Pulmonary lymph node (tissue), 1 donor: Measurements from ENCODE around the genes FIBP, GAL3ST3 and RIN1.

DNA sequence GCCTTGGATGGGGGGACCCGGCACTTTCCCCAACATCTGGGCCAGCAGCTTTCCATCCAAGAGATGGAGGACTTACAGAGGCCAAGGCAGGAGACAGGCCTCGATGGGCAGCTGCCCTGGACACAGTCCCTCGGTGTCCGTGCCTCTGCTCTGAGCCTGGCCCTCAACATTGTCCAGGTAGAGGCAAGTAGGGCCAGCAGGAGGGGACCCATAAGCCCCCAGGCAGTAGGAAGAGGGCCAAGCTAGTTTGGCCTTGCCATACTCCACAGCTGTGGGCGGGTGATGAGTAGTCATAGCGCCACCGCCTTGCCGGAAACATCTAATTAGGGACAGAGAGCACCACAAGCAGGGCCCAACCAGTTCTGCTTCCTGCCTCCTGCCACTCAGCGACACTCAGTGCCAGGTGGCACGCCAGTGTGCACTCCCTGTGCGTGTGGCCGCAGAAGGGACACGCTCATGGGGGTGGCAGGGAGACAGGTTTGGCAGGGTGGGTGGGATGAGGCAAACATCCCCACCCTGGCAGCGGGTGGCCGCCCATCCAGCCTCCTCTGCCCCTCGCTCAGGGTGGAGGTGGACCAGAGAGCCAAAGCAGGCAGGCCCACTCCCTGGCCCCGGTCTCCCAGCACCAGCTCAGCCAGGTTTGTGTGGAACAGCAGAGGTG lies 4.8 kb downstream of the OVOL1 start:
- PRO-cap: unidirectional peak, plus-strand start at position 359 of the sequence; unidirectional peak, plus-strand start at position 389 of the sequence

DNA sequence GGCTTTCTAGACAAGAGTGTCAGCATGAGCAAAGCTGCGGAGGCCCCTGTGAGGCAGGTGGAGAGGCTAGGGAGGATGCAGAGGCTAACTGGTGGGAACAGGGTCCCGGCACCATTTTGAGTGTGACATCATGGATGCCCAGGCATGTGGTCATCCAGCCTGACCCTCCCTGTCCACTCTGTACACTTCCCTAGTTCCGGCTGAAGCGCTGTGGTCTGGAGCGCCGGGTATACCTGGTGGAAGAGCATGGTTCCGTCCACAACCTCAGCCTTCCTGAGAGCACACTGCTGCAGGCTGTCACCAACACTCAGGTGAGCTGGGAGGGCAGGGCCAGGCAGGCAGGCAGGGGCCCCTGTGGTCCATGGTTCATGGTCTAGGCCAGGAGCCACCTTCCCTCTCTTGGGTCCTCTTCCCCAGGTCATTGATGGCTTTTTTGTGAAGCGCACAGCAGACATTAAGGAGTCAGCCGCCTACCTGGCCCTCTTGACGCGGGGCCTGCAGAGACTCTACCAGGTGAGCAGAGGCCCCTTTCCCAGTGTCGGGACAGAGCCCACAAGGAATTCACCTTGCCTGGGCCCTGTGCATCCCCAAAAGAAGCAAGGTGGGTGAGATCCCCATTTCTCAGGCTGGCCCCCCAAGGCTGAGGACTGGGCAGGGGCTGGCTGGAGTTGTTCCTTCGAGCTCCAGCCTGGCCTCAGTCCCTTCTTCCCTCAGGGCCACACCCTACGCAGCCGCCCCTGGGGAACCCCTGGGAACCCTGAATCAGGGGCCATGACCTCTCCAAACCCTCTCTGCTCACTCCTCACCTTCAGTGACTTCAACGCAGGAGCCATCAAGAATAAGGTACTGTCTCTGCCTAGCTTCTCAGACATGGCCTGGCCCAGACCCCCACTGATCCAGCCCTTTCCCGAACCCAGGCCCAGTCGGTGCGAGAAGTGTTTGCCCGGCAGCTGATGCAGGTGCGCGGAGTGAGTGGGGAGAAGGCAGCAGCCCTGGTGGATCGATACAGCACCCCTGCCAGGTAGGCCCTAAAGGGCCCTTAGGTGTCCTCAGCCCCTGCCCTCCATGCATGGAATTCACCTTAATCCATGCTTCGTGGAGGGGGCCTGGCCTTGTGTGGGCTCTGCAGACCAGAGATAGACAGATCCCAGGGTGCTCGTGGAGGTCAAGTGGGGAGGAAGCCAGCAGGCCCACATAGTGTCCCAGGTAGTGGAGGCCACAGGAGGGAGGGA lies 4.5 kb downstream of the MUS81 start:
- PRO-cap: no peak

DNA sequence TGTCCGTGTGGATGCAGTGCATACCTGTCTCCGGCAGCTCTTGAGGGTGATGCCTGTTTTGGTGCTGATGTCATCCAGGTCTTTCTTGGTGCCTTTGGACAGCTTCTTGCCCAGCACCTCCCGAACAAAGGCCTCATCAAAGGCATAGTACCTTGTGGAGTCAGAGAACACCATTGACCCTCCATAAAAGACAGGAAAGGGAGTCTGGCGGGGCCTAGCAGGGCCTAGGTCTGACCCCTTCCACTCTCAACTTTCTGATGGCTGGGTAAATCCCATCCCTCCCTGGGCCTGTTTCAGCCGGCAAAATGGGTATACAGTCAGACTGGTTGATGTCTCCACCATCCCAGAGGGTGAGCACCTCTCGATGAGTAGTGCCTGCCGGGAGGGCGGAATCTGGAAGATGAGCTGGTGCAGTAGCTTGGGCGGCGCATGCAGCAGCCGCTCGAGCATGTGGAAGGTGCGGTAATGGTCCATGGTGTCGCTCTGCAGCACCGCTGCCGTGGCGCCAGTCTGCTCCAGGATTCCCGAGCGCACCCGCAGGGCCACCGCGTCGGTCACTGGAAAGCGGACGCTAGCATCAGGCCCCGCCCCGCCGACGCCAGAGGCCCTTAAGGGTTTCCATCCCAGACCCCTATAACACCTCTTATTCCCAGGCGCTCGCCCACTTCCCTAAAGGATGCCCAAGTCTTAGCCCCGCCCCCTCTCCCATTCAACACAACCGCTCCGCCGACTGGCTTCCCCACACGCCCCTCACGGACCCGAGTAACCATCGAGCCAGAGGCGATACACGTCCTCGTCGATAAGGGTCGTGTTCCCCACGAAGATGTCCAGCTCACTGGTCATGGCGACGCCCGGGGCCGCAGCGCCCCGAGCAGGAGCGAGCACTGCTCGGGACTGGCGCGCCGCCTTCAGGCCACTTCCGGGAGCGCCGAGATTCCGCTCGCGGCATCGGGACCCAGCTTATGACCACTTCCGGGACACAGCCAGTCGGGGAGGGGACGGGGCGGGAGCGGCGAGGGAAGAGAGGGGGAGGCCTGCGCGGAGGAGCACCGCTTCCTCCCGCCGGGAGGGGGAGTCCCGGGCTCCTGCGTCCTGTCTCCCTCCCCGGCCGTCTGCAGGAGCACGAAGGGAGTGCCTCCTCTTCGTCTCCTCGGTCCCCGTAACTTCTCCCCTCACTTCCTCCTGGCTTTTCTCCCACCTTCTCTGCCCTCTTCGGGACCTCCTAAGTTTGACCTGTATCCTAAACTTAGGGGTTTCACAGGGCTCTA lies at the start of gene FIBP:
TSS of gene FIBP (minus strand) at position 896 of the 1,268 bp plus-strand sequence.
- PRO-cap: bidirectional peak, plus-strand start at position 1,020 of the sequence, minus-strand start at position 910 of the sequence; bidirectional peak, plus-strand start at position 1,111 of the sequence, minus-strand start at position 1,114 of the sequence

DNA sequence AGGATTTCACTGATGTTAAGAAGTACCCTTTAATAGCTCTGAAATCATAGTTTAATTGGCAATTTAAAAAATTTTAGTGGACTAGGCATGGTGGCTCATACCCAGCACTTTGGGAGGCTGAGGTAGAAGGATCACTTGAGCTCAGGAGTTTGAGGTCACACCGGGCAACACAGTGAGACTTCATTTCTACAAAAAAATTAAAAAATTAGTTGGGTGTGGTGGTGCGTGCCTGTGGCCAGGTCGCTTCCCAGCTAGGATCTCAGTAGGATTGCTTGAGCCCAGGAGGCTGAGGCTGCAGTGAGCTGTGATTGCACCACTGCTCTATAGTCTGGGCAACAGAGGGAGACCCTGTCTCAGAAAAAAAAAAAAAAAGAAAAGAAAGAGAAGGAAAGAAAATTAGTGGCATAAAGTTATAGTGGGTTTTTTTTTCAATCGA lies 1.6 kb downstream of the FOSL1 start:
- PRO-cap: no peak

DNA sequence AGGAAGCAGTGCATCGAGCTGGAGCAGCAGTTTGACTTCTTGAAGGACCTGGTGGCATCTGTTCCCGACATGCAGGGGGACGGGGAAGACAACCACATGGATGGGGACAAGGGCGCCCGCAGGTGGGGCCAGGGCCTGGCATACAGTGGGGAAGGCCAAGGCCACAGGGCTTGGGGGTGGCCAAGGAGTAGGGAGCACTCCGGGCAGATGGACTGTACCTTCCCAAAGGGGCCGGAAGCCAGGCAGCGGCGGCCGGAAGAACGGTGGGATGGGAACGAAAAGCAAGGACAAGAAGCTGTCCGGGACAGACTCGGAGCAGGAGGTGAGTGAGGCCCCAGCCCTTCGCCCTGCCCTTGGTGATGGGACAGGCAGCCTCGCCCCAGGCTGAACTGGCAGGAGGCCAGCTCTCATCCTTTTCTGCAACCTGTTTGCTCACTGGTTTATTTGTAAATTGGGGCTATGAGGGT lies 1.1 kb downstream of the DRAP1 start:
- PRO-cap: no peak

DNA sequence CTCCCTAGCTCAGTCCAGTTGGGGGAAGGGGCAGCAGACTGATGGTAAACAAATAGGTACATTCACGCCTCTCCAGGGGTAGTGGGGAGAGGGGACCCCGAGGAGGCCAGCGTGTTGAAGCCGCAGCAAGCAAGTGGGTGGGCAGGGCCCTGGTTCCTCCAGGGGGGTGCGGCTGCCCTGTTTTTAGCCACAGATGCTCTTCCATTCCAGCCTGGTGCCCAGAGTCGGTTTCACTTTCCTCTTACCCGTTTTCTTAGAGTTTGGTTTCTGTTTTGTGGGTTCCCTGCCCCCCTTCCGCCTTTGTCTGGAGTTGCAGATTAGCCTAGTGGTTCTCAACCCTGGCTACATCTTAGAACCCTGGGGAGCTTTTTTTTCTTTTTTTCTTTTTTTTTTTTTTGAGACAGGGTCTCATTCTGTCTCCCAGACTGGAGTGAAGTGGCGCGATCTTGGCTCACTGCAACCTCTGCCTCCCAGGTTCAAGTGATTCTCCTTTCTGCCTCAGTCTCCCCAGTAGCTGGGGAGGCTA lies 8.8 kb downstream of the DRAP1 start:
- PRO-cap: bidirectional peak, plus-strand start at position 315 of the sequence, minus-strand start at position 226 of the sequence

GRCh38 chr11:65981746-65982477 lies 20.0 kb downstream of the EIF1AD start:
- PRO-cap: no peak

DNA sequence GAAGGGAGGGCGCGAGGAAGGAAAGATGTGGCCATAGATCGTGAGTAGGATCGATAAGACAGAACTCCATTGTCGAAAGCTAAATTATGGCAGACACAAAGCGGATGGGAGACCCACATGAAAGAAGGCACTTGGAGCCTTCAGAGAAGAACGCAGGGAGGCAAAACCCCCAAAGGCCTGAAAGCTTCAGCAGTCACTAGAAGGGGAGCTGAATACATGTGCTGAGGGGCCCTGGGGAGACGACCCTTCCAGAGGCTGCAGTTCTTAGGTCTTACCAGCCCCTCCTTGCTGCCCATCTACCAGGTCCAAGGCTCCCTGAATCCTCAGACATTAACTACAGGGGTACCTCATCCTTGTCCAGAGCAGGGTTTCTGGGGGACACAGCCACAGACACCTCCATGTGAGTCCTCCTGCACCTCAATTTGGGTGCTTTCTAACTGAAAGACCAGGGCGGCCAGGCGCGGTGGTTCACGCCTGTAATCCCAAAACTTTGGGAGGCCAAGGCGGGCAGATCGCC lies 13.8 kb downstream of the EIF1AD start:
- PRO-cap: no peak

DNA sequence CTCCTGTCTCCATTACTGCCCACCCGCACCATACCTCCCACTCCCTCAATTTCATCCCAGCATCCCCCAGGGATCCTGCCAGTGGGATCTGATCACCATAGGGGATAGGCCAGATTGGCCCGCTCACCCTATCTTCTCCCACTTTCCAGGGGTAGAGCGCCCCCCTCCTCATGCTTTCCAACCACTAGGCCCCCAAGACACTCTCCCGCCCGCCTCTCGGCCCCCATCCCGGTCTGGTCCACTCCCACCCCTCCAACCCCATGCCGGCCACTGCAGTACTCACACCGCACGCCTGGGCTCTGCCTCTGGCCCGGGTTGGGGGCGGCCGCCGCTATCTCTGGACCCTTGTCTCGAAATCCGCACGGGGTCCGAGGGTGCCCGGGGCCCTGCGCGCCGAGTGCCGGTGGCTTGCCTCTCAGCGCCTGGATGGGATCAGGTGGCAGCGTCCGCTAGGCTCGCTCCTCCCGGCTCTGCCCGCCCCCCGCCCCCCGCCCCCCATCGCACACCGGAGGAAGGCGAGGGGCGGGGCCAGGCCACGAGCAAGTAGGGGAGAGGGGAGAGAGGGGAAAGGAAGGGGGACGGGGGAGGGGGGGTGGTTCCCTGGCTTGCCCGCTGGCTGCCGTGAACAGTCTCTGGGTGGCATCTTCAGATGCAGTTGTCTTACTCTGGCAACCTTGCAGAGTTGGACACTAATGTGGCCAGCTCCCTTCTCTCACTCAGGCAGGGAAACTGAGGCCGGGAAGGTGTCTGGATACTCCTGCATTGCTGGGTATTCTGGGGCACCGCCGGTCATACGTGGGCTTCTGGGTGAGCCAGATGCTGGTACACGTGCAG lies at the start of gene GAL3ST3:
TSS of gene GAL3ST3 (minus strand) at position 434 of the 834 bp plus-strand sequence.
- PRO-cap: no peak

- PRO-cap: bidirectional peak, plus-strand start at chr11:66058929, minus-strand start at chr11:66058700
Measured at GRCh38 chr11:66057935-66059135, 6.2 kb downstream of the SF3B2 start.

DNA sequence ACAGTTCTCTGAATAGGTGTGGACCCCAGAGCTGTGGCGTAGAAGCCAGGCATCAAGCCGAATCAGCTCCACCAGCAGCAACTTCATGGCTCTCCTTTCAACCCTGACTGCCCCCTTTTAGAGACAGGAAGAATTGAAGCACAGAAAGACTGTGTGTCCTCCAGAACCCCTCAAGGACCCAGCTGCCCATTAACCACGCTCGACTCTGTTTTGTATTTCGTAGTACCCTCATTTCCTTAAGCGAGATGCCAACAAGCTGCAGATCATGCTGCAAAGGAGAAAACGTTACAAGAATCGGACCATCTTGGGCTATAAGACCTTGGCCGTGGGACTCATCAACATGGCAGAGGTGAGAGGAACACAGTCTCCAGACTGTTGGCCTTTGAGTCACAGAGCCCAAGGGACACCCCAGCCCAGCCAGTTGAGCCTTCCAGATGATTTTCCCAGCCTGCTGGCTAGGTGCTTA lies 46.6 kb upstream of the KLC2 start:
- PRO-cap: no peak

DNA sequence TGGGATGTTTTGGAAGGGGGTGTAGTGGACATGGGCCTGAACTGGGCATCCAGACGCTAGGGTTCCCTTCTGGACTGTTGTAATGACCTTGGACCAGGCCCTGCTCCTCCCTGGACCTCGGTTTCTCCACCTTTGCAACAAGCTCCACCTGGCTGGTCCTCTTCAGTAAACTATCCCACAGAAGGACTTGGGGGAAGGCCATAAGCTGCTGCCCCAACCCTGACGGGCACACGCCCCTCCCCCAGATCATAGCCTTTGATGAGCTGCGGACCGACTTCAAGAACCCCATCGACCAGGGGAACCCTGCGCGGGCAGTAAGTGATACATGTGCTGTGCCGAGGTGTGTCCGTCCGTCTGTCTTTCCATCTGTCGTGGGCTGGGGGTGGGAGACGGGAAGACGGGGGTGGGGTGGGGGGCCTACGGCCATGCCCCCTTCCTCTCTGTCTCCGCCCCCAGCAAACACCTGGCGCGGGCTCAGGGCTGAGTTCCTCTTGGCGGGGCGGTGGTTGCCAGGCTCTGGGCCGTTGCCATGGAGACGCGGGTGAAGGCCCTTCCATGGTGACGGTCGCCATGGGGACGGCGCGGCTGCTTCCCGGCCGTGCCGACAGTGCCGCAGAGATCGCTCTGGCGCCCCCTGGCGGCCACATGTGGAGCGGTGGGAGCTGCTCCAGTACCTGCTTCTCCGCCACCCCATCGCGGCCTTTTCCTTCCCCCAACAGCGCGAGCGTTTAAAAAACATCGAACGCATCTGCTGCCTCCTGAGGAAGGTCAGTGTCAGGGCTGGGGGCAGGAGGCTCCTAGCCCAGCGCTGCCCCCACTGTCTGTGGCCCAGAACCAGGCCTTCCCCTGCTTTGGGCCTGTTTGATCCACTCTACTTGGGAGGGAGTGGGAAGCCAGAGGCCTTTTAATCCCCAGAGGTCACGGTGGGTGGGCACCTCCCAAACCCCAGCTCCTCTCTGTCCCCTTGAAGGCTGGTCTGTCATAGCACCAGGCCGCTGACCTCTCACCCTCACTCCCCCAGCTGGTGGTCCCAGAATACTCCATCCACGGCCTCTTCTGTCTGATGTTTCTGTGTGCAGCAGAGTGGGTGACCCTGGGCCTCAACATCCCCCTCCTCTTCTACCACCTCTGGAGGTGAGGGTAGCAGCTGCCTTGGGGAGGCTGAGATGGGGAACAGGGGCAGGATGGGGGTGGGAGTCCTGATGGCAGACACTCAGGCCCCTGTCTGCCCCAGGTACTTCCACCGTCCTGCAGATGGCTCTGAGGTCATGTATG lies 4.5 kb downstream of the CNIH2 start:
- PRO-cap: no peak

DNA sequence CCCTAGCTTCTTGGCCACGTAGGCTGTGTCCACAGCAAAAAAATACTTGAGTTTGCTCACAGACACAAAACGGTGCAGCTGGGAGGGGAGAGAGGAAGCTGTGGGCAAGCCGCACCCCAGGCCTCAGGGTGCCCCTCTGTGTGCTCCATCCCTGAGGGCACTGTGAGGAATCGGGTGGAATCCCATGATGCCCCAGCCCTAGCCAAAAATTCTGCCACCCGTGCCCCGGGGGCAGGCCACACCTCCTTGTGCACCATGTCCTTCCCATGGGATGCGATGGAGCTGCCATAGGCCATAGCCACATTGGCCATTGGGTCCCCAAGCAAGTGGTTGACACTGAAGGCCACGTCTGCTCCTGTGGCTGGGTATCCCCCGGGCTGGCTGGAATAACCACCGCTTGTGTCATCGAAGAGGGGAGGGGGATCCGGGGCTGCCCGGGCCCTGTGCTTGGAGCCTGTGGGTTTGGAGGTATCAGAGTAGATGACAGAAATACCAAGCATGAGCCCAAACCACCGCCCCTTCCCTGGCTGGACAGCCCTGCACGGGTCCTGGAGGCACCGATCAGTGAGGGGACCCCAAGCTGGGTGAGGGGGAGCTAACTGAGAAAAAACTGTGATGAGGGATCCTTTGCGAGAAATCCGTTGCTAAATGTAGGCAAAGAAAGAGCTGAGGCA lies 967 bp downstream of the YIF1A start:
- PRO-cap: no peak

- PRO-cap: no peak
Measured at GRCh38 chr11:66289520-66289928, 581 bp upstream of the YIF1A start.

GRCh38 chr11:66311827-66312752 lies 4.8 kb downstream of the CD248 start:
- PRO-cap: bidirectional peak, plus-strand start at chr11:66312422, minus-strand start at chr11:66312145; bidirectional peak, plus-strand start at chr11:66312956, minus-strand start at chr11:66312706

GRCh38 chr11:66334910-66335476 lies 1.2 kb downstream of the RIN1 start:
- PRO-cap: no peak

DNA sequence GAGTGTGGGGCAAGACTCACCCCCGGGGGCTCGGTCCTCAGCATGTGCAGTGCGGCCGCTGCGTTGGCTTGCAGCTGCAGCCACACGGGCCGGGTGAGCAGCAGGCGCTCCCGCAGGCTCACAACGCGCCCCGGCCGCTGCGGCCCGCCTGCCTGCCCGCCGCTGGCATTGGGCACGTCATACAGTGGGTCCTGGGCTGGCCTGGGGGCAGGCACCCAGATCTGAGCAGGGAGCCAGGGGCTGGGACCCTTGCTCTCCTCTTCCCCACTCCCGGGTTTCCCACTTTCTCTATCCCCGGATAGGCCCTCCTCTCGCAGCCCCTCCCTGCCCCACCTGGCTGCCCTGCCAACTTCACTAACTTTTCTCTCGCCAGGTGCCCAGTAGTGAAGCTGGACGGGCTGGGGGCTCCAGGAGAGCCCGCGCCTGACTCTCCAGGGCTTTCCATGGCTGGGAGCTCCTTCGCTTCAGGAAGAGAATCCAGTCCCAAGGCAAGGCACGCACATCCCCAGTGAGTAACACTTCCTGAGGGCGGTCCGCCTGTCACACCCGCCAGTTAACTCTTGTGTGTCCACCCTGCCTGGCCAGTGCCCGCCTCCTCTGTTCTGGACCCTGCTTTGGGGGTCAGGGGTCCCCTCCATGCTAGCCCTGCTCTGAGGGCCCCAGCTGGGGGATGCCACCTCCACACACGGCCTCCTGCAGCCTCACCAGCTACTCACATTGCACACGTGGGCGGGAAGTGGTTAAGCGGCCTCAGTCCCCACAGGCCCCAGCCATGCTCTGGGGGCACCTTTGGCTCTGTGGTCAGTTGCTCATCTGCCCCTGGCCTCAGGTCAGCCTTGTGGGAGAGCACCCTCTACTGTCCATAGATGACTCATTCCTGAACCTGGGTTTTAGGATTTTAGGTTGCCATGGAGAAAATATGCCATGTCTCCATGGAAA lies at the start of gene RIN1:
TSS of gene RIN1 (minus strand) at position 477 of the 939 bp plus-strand sequence.
- PRO-cap: no peak

- PRO-cap: no peak
Measured at GRCh38 chr11:66386012-66386700, 14.6 kb upstream of the SLC29A2 start.

GRCh38 chr11:66543278-66544243 lies 2.3 kb downstream of the ZDHHC24 start:
- PRO-cap: bidirectional peak, plus-strand start at chr11:66543977, minus-strand start at chr11:66543937

GRCh38 chr11:66624673-66625513 lies 8.5 kb downstream of the RBM14 start:
- PRO-cap: no peak